Neutrophil (primary cell): ENCODE measurements around a stretch of chr9.

- PRO-cap = no peak
Measured at GRCh38 chr9:129762098-129762375, 9.2 kb upstream of the PTGES start.

DNA sequence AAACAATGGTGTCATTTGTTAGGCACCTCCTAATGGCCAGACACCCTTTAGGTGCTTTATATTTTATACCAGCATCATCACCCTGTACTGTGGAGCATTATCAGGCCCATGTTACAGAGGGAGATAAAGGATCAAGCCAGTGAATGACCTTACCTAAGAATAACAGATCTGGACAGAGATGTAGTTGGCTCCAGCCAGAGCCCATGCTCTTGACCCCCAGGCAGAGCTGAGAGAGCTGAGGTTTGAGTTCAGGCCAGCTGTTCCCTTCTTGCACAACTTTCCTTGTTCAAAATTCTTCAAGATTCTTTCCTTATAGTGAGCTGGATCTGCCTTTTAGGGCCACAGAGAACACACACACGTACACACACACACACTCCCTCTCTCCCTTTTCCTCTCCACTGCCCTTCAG lies 10.3 kb upstream of the PTGES start:
- PRO-cap = no peak

DNA sequence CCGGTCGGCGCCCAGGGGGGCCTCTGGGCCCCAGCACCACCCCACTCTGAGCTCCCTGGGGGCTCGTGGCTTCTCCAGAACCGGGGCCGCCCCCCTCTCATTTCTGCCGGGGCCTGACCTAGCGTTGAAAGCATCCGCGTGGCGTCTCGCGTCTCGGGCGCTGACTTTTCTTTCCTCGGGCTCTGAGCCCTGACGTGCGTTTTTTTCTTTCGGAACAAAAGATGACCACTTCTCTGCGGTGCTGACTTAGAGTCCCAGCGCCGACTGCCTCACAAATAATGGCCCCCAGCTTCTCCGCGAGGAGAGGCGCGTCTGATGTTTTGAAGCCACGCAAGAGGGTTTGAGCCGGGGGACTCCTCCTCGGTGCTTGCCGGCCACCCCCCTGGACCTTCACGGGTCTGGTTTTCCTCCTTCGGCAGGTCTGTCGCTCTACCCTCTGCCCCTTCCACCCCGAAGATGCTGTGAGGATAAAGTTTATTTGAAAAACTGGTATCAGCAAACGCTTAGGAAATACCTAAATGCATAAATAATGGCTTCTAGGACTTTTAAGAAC lies 488 bp downstream of the USP20 start:
- PRO-cap = no peak

DNA sequence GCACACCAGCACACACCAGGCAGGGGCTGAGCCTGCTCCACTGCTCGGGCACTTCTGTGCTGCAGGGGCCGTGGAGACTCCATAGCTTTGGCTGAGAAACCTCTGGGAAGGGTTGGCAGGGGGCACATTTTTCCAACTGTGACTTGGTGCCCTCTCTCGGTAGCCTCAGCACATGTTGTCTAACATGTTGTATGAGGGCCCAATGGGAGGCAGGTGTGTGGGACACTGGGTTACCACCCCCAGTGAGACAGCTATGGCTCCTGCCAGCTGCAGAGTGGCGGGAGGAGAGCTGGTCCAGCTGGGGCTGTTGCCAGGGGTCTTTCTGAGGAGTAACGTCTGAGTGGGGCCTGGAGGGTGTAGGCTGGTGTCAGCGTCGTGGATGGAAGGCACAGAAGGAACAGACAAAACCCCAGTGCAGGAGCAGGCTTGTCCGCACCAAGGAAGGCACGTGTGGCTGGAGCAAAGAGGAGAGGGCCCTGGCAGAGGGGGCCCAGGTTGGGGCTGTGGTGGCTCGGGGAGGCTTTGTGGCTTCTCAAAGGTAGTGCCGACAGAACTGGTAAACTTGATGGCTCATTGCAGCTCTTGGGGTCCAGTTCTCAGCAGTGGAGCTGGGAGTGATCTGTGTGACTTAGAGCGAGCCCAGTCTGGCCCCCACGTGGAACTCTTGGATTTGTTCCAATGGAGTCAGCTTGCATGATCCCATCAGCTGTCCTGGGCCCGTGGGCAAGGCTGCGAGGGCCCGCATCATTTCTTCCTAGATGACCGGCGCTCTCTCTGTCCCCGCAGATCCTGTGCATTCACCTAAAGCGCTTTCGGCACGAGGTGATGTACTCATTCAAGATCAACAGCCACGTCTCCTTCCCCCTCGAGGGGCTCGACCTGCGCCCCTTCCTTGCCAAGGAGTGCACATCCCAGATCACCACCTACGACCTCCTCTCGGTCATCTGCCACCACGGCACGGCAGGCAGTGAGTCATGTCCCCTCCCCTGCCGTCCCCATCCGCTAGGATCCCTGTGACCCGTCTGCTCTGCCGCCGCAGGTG lies 38.9 kb downstream of the USP20 start:
- PRO-cap = no peak

- PRO-cap = no peak
Measured at GRCh38 chr9:129895255-129896020, 60.2 kb downstream of the USP20 start.

GRCh38 chr9:130022993-130023863 lies 19.8 kb downstream of the FNBP1 start:
- PRO-cap = no peak

DNA sequence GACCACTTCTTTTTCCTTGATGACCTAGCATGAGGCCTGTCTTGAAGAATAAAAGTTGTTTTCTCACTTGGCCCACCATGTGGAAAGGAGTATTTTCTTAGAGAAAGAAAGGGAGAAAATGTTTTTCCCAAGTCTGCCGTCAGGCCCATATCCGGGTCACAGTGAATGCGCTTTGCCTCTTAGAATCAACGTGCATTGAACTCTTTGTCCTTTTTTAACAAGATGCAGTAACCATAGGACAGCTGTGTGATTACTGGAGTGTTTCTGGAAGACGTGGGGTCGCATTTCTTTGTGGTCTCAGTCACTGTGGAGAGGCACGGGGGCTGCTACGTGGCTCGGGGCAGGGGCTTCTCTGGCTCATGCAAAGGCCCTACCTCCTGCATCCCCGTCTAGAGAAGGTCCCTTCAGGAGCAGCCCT lies 39.0 kb upstream of the NCS1 start:
- PRO-cap = no peak

DNA sequence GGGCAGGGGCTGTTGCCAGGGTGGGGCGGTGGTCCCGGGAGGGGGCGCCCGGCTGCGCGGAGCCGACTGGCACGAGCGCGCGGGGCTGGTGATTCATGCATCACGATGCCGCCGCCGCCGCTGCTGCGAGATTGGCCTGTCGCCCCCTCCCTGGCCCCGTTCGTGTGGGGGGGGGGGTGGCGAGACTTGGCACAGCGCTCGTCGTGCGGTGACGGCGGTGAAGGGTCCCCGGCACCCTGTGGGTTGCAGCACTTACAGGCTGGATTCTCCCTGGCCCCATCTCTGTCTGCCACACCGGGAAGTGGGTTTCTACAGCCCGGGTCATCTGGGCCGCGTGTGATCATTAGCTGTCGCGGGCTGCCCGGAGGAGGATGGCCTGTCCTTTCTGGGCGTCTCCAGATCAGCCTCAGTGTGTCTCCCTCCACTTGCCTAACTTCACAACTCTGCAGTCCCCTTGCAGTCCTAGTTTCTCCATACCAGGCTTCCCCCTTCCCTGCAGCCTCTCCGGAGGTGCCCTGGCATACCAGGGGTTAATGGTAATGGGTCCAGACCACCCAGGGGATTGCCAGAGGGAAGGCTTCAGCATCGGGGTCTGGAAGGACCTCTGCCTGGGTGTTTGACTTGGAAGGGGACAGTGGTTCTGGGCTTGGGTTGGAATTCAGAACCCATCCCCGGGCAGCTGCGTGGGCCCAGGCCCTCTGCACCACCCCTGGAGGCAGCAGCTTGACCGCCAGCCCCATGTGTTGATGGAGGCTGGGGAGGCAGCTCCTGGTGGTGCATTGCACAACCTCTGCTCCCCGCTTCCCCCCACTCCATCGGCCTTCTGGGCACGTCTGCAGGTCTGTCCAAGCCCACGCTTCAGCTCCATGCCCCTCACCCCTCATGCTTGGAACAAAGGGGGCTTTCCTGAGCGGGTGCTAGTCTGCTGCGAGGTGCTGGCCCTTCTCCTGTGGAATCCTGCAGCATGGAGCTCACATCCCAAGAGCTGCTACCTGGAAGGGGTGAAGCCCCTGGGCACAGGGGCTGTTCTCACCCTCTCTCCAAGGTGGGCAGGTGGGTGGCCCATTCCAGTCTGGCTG lies 1.2 kb downstream of the NCS1 start:
- PRO-cap = no peak

DNA sequence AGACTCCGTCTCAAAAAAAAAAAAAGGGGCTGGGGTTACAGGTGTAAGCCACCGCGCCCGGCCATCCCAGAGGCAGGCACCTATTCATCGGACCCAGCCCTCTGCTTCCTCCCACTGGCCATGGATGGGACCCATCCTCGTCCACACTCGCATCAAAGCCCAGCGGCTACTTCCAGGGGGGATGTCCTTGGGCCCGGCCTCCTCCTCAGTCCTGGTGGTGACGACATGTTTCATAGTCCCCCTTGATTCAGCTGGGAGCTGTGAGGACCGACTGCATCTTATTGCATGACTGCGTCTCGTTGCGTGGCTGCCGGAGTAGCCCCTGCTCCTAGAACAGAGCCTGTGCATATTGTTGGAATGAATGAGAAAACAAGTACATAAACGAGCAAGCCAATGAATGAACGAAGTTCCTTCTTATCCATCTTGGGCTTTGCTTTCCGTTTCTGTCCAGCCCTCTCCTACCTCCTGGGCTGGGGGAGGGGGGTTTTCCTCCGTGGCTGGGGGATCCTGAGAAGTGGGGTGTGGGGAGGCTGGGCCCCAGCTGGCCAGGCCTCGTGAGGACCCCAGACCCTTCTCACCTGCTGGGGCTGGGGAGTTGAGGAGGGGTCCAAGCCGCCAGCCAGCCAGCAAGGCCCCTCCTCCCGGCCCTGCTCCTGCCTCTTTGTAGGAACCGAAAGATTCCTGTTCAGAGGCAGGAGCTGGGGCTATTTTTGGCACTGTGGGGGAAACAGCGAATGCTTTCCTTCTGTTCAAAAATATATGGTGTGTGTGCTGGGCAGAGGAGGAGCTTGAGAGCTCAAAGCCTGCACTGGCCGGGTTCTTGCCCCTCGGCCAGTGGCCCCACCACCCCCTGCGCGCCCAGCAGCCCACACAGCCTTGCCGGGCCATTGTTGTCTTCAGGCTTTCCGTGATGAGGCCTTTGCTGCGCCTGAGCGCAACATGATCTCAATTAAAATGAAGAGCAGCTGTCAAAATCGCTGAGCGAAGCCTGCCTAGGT lies 13.1 kb downstream of the NCS1 start:
- PRO-cap = no peak

DNA sequence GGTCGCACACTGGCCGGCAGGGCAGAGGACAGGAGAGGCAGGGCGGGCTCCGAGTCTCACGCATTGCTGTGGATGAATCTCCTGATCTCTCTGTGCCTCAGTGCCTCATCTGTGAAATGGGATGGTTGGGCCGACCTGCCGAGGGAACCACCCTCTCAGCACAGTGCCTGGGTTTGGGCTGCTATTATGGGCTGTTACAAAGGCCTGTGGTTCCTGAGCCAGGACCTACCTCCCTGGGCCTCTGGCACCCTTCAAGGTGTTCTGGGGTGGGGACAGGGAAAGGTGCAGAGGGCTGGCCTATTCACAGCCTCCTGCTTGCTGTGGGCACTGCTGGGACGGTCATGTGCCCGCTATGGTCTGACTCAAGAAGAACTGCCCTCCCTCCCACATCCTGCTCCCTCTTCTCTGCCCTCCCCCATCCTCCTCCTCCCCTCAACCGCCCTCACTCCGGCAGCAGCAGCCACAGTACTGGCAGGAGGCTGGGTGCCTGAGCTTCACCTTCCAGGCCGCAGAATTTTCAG lies 43.4 kb downstream of the NCS1 start:
- PRO-cap = no peak

DNA sequence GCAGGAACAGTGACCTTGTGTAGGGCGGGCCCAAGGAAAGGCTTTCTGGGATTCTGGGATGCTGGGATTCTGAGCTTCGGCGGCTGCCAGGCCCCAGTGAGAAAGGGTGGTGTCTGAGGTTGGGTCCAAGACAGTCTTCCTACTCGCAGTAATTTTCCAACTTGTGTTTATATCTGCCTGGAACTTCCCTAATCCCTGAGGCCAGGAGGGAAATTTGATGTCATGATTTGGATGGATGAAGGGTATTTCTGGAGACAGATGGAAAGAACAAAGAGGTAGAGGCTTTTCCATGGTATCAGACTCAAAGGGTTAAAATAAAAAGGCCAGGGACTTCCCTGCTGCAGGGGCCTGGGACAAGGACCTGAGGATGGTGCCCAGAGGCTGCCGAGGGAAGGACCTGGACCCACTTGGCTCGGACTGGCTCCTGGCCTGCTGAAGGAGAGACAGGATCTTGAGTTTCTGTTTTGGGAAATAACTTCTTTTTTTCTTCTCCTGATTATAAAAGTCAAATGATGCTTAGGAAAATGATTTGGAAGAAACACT lies 52.5 kb downstream of the HMCN2 start:
- PRO-cap = no peak

GRCh38 chr9:130331453-130332098 lies 66.0 kb downstream of the HMCN2 start:
- PRO-cap = no peak

DNA sequence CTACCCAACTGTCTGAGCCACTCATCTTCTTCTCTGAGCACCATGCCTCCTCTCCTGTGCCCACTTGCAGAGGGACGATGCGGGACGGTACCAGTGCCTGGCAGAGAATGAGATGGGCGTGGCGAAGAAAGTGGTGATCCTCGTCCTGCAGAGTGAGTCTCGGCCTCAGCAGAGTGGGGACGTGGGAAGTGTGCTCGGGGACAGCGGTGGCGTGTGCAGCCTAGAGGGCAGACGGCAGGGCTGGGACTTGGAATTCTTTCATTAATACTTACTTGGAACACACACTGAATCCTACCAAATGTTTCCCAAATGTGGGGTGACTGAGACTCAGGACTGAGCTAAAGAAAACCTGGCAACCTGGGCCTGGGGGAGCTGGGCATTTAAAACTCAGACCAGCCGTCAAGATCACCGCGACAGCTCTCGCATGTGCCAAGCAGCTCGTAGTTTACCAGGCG lies 34.2 kb upstream of the ASS1 start:
- PRO-cap = no peak

DNA sequence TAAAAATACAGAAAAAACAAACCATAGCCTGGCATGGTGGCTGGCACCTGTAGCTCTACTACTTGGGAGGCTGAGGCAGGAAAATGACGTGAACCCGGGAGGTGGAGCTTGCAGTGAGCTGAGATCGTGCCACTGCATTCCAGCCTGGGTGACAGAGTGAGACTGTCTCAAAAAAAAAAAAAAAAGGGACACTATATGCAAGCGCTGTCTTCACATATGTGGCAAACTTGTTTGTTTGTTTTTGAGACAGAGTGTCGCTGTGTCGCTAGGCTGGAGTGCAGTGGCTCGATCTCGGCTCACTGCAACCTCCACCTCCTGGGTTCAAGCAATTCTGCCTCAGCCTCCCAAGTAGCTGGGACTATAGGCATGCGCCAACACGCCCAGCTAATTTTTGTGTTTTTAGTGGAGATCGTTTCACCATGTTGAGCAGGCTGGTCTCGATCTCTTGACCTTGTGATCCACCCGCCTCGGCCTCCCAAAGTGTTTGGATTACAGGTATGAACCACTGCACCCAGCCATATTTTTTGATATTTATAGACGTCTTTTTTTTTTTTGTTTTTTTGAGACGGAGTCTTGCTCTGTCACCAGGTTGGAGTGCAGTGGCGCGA lies 11.9 kb downstream of the EXOSC2 start:
- PRO-cap = no peak

GRCh38 chr9:130732461-130732905 lies 38.9 kb downstream of the EXOSC2 start:
- PRO-cap = no peak

GRCh38 chr9:130778877-130779381 lies 56.1 kb upstream of the ABL1 start:
- PRO-cap = no peak

GRCh38 chr9:130788782-130789883 lies 45.9 kb upstream of the ABL1 start:
- PRO-cap = no peak

- PRO-cap = no peak
Measured at GRCh38 chr9:130794306-130795026, 40.6 kb upstream of the ABL1 start.

- PRO-cap = no peak
Measured at GRCh38 chr9:130886552-130887431, 9.8 kb downstream of the QRFP start.

DNA sequence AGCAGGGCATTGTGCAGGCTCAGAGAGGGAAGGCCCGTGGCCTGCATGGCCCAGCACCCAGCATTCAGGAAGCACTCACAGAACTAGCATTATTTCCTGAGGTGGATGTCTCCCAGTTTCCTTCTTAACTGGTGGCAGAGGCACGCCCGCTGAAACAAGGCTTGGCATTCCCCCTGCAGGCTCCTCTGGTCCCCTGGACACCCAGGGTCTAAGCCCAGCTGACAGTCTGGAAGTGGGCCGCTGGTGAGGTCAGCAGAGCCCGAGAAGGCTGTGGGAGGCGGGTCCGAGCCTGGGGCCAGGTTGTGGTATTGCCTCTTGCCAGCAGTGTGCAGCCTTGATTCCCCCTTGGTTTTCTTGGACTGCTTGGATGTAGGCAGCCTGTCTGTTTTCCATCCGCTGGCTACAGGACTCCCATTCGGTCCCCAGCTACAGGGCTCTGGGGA lies 1.5 kb downstream of the AIF1L start:
- PRO-cap = no peak